ENCODE results near the genes CHRNE, ENO3, SPAG7, CAMTA2 and CLEC10A.

GRCh38 chr17:4902804-4904041 lies at the start of gene CHRNE:
Gene CHRNE (minus strand): TSS chr17:4903098.
- PRO-cap, result no peak

DNA sequence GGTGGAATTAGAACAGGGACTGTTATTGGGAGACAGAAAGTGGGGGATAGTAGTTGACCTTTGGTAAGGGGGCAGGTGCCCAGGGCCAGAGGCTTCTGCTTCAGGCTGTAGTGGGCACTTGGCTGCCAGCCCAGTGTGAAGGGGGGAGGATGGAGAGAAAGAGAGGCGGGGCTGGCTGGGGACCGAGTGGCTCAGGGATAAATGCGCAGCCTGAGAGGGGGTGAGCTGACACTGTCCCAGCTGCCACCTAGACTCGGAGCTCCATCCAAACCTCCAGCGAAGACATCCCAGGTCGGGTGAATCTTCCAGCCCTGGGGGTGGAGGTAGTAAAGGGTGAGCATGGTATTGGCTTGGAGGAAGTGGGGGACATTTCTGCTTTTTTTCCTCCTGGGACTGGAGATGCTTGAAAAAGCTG lies at the start of gene ENO3:
Gene ENO3, plus strand, starts transcription at position 228 of the 415 bp plus-strand sequence.
- PRO-cap, result bidirectional peak, plus-strand start at position 228 of the sequence, minus-strand start at position 137 of the sequence

DNA sequence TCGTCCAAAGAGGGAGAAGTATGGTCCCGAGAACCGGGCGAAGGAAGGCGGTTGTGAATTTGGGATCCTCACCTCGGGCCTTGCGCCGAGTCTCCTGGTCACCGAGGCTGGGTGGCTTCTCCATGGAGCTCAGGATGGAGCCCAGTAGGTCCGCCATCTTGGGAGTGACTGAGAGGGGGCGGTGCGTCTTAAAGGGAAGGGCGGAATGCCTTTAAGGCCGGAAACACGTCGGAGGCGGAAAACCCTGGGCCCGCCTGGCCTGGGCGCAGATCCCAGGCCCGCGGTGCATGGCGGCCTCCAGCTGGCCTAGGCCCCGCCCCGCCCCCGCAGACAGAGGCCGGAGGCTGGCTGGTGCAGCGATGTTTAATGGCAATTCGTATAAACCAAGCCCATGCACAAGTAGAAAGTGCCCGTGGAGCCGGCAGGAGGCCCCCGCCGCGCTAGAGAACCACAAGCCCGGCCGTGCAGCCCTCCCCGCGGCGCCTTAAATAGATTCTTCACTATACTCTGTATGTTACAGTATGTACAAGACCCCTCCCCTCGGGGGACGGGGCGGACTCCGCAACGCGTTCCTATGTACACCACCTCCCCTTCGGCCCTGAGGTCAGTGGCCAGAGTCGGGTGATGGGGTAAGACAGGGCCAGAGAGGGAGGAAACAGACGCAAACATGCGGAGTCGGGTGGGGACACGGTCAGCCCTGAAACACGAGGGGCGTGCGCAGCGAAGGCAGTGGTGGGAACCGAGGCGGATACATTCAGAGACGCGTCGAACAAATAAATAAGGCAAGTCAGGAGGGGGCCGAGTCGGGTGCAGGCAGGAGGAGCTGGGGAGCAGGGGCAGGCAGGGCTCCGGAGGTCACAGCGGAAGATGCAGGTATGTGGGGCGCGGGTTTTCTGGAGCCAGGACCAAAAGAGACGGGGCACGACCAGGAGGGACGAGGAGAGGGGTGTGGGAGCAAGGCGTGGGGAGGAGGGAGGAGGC lies at the start of gene SPAG7:
Gene SPAG7, minus strand, starts transcription at position 170 of the 981 bp plus-strand sequence.
- PRO-cap, result bidirectional peak, plus-strand start at position 329 of the sequence, minus-strand start at position 166 of the sequence; bidirectional peak, plus-strand start at position 607 of the sequence, minus-strand start at position 509 of the sequence

DNA sequence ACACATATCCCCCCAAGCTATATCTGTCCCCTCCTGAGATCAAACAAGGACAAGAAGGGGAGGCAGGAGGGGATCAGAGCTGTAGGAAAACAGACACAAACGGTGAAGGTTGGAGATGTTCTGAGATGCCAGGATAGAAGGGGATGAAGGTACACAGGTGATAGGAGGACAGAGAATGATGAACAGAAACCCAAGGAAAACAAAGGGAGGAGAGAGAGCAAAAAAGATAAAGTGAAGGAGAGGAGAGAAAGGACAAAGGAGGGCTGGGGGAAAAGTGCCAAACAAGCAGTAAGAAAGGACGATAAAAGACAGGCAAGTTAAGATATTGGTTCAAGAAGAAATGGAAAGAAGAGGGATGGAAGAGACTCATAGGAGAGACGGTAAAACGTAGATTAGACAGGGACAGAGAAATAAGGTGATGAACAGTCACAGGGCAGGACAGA lies 7.5 kb upstream of the SPAG7 start:
- PRO-cap, result no peak

DNA sequence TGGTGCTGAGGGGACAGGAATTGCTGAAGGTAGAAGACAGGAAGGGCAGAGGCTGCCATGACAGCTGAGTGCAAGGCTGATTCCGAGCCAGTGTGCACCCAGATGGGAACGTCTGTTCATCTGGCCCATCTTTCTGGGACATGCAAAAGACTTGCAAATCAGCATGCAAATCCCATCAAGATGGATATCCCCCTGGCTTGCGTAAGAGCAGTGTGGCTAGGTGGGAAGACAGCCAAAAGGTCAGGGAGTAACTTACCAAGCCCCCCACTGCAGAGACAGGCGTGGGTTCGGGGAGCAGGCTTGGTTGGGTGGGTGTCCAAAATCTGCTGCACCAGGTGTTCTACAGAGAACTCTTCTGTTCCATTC lies 6.5 kb downstream of the CAMTA2 start:
- PRO-cap, result no peak

- PRO-cap, result bidirectional peak, plus-strand start at chr17:4987706, minus-strand start at chr17:4987652
Observed at GRCh38 chr17:4986812-4987887, at the start of gene CAMTA2. Gene CAMTA2 (minus strand): TSS chr17:4987675.

GRCh38 chr17:5128535-5128900 lies 12.7 kb downstream of the USP6 start:
- PRO-cap, result no peak

DNA sequence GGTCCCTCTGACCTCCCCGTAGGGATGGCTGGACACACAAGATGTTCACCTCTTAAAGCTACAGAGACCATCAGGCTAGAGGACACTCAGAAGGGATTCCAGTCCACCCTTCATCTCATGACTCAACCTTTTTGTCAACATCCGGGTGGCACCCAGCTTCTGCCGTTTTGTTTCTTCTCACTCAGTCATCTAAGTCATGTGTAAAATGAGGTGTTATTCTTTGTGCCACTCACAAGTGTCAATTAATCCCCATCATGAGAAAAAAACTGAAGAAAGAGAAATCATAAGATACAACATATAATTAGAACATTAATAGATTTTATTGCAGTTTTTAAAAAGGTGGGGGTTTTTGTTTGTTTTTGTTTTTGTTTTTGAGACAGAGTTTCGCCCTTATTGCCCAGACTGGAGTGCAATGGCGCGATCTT lies 3.1 kb upstream of the SCIMP start:
- PRO-cap, result no peak

DNA sequence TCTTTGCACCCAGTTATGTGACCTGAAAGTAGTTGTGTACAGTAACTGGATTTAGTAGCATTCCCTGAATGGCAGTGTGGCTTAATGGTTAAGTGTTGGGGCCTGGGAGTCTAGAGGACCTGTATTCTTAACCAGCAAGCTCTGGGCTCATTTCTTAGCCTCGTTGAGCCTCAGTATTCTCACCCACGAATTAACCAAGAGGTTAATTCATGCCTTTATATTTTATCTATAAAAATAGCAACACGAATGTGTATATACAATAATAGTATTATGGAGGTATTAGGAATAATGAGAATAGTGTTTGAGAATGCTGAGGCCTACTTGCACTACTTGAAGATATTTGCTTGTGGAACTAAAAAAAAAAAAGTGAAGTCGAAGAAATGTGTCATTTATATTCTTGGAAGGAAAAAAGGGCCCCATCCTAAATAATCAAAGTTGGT lies 888 bp downstream of the RABEP1 start:
- PRO-cap, result no peak

DNA sequence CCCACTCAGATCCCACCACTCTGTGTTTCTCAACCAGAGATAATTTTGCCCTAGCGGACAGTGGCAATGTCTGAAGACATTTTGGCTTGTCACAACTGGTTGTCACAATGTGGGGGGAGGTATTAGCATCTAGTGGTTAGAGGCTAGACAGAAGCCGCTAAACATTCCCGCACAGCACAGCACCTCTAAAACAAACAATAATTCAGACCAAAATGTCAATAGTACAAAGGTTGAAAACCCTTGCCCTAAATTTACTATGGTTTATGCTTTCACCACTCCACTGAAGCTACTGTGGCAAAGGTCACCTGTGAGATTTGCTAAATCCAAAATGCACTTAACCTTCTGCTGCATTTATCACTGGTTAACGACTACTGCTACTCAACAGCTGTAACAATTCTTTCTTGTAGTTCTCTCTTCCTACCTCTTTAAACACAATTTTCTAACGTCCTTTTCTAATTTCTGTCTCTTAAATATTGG lies 14.0 kb downstream of the NUP88 start:
- PRO-cap, result no peak

DNA sequence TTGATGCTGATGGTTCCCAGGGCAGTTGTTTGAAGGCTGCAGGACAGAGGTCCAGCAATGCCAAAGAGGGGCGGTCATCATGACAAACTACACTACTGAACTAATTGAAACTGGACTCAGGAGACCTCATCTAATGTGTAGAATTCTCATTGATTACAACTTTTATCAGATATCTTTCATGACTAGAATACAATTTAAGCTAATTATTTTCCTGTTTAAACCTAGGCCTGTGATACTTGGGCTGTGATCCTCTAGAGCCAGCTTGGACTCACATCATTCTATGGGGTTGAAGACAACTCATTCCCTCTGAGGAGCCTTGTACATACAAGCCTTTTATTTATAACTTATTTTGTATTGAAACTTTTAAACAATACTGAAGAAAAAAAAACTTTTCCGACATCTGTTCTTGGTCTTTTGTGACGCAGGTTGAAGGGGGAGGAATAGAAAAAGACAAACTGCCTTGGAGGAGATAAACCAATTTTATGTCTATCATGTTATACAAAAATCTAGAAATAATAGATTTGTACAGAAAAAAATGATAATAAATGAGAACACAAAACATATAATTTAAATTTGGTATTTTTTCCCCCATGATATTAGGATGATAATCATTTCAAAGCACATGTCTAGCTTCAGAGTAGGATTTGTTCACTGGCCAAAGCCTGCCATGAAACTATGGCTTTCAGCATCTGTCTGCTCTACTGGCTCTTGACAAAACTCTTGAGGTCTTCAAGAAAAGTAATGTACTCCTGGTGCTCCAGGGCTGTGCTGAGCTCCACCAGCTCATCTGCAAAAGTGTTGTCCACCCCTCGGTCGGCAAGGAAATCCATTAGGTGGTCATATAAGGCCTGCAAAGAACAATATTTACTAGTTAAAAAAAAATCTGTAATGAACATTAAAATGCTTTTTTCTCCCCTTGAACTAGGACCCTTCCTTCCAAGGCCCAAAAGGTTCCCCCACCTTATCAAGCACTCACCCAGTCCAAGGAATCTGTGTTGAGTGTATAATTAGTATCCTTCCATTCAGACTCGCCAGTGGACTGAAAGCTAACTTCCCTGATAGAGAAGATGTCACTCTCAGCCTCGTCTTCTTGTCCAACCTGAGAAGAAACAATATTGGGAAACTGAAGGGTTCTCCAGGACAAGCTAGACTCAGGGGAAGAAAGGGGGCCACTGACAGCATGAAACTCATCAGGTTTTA lies 6.2 kb downstream of the C1QBP start:
- PRO-cap, result no peak

DNA sequence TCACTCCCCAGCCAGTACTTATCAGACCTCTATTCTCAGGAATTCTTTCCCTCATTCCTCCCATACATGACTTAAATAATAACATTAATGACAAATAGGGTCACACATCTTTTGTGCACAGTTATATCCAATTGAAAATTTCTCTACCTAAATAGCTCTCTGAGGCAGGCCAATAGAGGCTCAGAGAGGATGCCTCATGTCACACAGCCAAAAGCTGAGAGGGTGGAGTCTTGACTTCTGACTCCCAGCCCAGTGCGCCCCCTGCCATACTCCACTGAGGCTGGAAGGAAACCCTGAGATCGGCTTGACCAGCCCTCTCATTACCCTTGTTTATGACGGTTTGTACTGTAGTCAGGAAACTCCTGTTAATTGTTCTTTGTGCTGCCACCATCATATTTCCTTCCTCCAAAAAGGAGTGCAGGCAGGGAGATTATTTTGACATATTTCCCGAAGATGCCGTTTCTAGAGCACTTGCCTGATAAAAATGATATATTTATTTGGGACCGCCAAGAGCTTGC lies 108.0 kb downstream of the AIPL1 start:
- PRO-cap, result no peak

DNA sequence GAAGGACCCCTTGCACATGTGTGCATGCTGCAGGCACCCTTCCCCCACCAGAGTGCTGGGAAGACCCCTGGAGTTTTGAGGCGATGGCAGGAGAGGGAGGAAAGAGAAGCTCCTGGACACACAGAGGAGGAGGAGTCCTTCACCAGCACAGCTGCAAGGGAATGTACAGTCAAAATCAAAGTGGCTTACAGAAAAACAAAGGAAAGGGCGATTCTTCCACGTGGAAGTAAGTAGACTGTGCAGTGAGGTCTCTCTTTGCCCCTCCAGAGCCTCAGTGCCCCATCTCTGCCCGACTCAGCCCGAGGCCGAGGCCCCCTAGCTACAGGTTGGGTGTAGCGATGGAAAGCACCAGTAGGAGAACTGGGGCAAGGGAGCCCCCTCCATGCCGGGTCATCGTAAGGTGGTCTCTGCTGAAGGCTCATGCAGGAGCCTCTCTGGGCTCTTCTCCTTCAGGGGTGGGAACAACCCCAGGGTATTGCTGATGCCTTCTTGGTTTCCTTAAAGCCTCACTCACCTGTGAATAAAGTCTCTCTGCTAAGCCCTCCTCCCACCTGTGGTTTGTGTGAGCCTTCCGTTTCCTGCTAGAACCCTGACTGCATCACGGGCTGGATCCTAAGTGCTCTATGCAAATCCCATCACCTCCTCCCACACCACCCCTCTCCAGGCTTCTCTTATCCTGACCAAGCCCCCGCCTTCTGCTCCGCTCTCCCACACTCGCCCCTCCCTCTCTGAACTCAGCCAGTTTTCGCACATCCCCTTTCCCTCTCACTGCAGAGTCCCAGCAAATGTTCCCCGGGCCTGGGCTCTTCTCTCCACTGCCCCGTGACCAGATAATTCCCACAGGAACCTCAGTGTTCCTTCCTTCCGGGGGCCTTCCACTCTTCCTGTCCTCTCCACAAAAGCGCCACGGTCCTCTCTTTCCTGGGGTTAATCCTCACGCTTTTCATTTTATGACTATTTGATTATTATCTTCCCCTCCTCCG lies 51.7 kb downstream of the PIMREG start:
- PRO-cap, result no peak

DNA sequence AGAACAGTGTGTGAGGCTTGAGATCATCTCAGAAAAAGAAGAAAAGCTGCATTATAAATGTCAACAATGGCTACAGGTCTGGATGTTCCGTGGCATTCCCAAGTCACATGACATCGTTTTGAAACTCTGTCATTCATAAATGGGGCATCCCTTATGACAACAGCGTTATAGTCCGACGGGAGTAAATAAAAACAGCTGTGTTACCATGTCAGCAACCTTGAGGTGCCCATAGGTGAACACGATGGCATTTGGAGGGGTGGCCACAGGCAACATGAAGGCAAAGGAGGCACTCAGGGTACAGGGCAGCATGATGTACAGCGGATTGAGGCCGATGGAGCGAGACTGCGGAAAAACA lies 25.9 kb downstream of the SLC13A5 start:
- PRO-cap, result no peak

DNA sequence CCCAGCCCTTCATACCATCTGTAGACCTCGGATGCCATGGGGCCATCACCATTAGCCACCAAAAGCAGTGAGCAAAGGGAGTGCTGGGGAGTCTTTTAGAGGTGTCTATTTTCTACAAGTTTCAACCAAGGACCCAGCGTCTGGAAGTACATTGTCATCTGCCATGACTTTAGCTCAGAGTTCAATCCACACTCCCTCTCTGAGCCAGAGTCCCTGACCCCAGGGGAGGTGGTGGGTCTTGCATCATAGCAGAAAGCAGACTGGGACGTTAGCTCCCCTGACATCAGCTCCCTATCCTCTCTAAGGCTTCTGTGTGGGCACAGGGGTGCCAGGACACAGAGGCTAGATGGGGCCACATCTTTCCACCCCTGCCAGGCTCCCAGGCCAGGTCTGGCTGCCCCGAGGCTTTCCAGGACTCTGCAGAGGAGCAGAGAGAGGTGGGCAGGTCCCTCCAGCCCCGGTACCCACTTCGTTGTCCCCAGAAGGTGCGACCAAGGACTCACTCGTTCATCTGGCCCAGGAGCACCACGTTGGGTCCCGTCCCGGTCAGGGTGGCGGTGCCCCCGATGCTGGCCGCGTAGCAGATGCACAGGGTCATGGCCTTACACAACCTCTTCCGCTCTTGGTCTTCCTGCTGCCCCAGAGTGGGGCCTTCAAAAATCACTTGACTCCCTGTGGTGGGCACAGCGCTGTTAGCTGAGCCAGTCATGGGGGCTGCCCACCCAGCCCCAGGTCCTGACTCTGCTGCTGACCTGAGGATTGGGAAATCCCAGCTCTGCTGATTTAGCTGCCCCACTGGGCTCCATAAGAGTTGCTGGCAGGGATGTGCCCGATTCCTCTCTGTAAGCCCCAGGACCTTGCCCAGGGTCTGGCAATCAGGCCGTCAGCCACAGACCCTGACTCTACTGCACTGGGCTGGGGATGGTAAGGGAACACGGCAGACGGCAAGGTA lies 10.4 kb downstream of the SLC13A5 start:
- PRO-cap, result no peak

- PRO-cap, result no peak
Observed at GRCh38 chr17:6714340-6714605, 1.1 kb upstream of the SLC13A5 start.

GRCh38 chr17:6720653-6721295 lies 7.6 kb upstream of the SLC13A5 start:
- PRO-cap, result no peak

- PRO-cap, result no peak
Observed at GRCh38 chr17:6761471-6762230, 5.8 kb downstream of the XAF1 start.

DNA sequence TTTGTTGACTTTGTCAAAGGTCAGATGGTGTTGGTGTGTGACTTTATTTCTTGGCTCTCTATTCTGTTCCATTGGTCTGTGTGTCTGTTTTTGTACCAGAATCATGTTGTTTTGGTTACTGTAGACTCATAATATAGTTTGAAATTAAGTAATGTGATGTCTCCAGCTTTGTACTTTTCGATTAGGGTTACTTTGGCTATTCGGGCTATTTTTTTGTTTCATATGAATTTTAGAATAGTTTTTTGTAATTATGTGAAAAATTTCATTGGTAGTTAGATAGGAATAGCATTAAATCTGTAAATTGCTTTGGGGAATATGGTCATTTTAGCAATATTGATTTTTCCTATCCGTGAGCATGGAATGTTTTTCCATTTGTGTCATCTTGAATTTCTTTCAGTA lies 26.6 kb upstream of the TEKT1 start:
- PRO-cap, result no peak

DNA sequence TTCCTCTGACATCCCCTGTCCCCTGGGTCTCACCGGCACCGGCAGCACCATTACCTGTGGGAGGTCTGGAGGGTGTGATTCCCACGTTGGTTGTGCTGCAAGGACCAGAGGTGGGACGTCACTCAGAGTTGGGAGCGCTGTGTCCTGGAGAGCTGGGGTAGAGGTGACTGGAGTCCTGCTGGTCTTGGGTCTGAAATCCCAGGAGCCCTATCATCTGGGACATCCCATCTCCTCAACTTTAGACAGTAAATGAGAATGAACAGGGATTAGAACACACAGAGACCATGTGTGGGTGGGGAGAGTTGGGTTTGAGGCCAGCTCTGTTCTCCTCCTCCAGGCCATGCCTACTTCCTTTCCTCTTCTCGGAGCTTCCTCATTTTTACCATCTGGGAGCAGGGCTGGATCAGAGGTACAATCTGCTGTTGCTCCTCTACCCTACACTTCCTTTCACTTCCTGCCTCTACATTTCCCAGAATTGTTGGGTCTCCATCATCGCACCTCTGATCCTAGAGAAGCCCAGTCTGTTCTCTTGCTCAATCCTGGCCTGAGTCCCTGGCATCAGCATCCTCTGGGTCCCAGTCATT lies at the start of gene CLEC10A:
Gene CLEC10A, minus strand, starts transcription at position 254 of the 584 bp plus-strand sequence.
- PRO-cap, result no peak

Measured in left ventricle myocardium (tissue), 1 donor.